Skeletal muscle cell (primary cell): ENCODE measurements around a stretch of chr3.

DNA sequence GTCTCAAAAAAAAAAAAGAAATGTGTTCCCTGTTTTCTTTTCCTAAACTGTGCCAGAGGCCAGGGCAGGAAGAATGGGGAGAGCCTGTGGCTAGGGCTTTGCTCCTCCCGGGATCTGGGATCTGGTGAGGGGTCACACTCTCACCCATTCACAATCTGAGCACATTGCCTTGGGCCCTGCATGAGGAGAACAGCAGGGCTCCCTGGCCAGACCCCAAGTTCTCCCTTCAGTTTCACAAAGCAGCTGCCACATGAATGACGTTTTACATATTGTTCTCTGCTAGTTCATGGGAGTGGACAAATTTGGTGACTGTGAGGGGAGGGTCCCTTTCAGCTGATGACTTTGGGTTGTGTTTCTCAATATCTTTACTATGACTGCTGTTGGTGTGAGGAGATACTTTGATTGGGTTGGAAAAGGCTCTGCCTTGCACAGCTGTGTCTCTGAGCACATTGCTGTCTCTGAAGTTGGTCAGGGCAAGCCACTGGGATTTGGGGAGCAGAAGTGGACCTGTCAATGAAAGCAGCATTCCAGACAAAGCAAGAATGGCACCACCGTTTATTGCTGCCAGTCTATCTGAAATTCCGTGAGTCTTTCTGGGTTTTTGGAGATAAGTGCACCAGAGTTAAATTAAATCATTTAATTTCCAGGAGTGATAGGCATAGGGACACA, 10.5 kb downstream of the TIMP4 start:
- RRBS = no CpG with 5 or more reads among the region's 4 CpGs

- RRBS = no CpG with 5 or more reads among the region's 3 CpGs
These were observed 25.5 kb upstream of the TIMP4 start for GRCh38 chr3:12184176-12184693.

GRCh38 chr3:12187311-12188399, 28.9 kb upstream of the TIMP4 start:
- RRBS = 41% methylated on average over 4 of the region's 10 CpGs

DNA sequence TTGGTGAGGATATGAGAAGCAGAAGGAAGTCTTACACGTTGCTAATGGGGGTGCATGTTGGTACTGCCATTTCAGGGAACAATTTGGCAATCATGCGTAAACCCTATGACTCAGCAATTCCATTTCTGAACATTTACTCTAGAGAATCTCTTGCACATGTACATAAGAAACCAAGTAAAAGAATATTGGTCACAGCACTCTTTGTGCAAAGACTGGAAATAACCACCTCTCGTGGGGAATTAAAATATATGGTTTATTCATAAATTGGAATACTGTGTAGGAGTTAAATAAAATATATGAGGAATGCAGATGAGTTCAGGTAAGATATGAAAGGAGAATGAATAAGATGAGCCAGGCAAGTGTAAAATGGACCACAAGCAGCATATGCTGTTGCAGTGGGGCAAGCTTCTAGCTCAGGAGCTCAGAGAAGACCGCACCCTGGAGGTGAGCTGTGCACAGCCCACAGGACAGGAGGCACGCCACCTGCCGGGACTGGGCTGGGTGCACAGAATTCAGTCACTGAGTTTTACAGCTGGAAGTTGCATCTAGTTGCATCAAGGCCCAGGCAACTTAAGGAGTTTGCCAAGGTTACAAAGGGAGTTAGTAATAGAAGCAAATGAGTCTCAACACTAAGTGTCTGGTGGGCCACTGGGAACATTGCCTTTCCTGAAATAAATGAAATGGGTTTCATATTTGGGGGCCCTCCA, 35.8 kb upstream of the TIMP4 start:
- RRBS = no CpG with 5 or more reads among the region's 6 CpGs

- RRBS = no CpG with 5 or more reads among the region's 18 CpGs
These were observed 19.0 kb downstream of the TSEN2 start for GRCh38 chr3:12503083-12503857.

DNA sequence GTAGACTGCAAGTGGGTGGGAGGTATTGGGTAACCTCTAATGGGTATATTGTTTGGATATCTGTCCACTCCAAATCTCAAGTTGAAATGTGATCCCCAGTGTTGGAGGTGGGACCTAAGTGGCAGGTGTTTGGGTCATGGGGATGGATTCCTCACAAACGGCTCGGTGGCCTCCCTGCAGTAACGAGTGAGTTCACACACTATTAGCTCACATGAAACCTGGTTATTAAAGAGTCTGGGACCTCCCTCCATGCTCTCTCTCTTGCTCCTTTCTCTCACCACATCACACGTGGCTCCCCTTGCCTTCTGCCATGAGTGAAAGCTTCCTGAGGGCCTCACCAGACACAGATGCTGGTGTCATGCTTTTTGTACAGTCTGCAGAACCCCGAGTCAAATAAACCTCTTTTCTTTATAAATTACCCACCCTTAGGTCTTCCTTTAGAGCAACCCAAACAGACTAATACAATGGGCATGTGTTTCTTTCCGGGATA, 31.9 kb downstream of the MKRN2 start:
- RRBS = no CpG with 5 or more reads among the region's 6 CpGs

GRCh38 chr3:12629549-12630077, 34.3 kb downstream of the RAF1 start:
- RRBS = no CpG with 5 or more reads among the region's 6 CpGs

DNA sequence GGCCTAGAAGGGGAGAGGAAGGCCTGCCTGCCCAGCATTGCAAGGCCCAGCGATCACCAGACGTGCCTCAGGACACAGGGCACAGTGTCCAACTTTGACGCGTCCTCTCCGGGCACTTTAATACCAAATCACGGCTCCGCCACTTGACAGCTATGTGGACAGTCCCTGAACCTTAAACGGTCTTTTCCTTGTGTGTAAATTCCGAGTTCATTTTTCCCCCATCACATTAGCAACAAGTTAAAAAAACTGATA, 418 bp upstream of the RAF1 start:
- RRBS = no CpG with 5 or more reads among the region's 9 CpGs

- RRBS = no CpG with 5 or more reads among the region's 3 CpGs
These were observed 1.0 kb downstream of the TMEM40 start for GRCh38 chr3:12757985-12758512.

DNA sequence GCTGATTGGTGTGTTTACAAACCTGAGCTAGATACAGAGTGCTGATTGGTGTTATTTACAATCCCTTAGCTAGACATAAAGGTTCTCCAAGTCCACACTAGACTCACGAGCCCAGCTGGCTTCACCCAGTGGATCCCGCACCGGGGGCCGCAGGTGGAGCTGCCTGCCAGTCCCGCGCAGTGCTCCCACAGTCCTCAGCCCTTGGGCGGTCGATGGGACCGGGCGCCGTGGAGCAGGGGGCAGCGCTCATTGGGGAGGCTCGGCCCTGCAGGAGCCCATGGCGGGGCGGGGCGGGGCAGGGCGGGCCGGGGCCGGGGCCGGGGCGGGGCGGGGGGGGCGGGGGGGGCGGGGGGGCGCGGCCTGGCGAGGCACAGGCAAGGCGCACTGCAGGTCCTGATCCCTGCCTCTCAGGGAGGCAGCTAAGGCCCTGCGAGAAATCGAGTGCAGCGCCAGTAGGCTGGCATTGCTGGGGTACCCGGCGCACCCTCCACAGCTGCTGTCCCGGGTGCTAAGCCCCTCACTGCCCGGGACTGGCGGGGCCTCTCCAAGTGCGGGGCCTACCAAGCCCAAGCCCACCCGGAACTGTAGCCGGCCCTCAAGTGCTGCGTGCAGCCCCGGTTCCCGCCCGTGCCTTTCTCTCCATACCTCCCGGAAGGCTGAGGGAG, 9.7 kb upstream of the TMEM40 start:
- RRBS = 32% methylated on average over 8 of the region's 44 CpGs

DNA sequence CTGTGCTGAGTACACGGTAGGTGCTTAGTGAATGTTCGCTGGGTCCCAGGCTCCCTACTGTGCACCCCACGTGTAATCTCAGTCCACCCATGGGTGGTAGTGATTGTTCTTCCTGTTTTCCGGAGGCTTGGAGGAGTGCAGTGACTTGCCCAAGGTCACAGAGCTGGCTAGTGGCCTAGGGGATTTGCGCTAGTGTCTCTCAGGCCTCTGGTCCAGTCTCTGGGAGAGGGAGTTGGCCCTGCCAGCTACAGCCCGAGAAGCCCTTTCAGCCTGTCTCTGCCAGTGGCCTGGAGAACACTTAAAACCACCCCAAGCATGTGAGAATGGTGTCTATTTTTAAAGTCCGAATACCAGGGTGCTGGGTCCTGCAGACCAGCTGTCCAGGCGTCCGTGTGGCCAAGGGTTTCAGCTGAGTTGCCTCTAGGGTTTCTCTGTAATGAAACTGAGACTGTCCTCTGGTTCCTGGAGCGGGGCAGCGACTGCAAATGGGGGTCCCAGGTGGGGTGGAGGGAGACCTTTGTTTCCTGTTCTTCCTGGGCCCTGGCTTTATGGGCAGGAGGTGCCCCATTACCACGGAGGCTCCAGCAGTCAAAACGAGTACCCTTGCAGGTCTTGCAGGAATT, 2.1 kb downstream of the CAND2 start:
- RRBS = no CpG with 5 or more reads among the region's 13 CpGs

DNA sequence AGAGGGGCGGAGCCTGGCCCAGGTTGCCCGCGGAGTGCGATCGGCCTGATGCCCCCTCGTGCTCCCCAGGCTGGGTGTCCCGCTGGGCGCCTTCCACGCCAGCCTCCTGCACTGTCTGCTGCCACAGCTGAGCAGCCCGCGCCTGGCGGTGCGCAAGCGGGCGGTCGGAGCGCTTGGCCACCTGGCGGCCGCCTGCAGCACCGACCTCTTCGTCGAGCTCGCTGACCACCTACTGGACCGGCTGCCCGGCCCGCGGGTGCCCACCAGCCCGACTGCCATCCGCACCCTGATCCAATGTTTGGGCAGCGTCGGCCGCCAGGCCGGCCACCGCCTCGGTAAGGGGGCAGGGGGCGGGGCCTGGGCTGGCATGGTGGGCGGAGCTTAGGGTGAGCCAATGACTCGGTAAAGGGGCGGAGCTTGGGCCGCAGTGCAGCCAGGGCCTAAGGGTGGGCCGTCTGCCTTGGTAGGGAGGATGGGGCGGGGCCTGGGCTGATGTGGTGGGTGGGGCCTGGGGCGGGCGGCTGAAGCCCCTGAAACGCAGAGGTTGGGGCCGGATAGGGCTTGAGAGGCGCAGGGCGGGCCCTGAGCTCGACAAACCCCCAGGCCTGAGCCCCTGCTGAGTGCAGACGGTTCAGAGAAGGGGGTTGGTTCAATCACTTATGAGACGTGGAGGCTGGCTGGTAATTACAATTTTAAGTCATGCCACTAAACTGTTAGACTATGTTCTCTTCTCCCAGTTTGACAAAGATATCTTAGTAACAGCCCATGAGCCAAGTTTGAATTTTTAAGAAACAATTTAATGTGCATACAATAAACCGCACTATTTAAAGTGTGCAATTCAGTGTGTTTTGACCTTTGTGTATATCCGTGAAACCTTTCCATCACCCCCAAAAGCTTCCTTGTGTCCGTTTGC, 13.8 kb downstream of the CAND2 start:
- RRBS = under 1% methylated on average over 9 of the region's 54 CpGs

DNA sequence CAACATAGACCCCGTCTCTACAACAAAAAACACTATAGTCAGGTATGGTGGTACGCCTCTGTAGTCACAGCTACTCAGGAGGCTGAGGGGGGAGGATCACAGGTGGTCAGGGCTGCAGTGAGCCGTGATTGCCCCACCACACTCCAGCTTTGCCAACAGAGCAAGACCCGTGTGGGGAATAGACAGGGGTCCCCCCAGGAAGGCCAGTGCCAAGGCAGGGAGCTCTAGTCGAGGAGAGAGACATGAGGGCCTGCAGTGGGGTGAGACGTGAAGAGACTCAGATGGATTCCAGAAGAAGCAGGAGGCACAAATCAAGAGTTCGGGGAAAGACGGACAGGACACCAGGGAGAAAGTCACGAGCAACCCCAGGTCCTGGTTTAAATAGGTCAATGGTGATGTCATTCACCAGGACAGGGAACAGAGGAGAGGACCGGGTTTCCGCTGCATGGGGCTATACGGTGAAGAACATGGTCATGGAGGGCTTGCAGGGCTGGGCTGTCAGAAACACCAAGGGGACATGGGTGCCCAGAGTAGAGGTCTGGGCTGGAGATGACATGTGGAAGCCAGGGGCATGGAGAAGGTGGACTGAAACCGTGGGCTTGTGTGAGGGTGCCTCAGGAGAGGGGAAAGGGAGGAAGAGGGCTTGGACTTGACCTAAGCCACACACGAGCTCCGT, 53.9 kb upstream of the RPL32 start:
- RRBS = no CpG with 5 or more reads among the region's 15 CpGs

GRCh38 chr3:12913095-12913310, 71.6 kb upstream of the RPL32 start:
- RRBS = no CpG with 5 or more reads among the region's 3 CpGs

DNA sequence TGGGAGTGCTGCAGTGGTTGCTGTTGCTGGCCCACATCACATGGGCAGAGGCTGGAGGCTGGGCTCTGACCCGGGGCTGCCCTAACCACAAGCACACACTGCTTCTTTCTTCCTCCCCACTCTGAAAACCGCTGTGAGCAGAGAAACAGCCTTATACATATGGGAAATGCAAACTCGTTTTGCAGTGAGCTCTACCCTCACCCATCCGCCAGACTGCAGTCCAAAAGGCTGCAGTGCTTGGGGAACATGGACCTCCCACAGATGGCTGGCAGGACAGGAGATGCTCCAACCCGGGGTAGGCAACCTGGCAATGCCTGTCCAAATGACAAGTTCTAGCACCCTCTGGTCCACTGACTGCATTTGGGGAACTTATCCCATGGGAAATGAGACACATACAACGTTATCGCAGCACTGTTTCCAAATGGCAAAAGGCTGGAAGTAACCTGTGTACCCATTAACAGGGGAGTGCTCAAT, 75.0 kb upstream of the RPL32 start:
- RRBS = no CpG with 5 or more reads among the region's 7 CpGs

DNA sequence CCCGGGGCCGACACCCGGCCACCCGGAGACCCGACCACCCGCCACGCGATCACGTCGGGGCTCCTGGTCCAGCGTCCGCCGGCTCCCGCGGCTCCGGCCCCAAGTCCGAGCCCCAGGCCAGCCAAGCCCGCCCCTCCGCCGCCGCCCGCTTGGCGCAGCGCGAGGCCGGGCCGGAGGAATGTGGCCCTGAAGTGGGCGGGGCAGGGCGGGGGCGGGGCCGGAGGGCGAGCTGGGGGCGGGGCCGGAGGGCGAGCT, 105.8 kb downstream of the IQSEC1 start:
- RRBS = 1% methylated on average over 26 of the region's 35 CpGs

DNA sequence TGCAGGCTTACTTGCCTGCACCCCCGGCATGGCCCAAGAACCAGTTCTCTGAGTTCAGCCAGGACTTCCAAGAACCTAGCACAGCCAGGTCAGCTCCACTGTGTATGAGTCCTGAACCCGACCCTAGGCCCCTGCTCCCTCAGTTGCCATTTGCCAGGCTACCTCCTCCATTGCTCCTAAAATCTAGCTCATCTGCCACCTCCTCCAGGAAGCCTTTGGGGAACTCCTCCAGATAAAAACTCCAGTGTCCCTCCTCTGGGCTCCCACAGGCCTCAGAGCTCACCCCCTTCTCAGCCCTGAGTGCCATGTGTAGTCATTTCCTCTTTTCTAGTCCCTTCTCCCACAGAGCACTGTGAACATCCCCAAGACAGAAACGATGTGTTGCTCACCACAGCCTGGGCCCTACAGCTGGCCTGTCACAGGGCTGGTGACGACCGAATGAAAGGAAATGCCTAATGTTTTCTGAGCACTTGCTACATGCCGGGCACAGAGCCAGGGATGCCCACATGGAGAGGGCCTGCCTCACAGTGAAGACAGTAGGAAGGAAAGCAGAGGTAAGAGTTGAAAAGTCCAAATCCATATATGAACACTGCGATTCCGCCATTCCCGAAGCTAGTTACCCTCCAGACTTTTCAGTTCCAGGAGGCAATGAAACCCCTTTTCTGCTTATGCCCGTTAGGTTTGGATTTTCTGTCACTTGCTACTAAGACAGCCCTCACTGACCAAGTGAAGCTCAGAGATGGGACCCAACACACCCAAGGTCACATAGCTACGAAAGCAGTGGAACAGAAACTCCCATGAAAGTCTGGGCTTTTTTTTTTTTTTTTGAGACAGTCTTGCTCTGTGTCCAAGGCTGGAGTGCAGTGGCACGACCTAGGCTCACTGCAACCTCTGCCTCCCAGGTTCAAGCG, 60.8 kb downstream of the IQSEC1 start:
- RRBS = no CpG with 5 or more reads among the region's 13 CpGs

- RRBS = 61% methylated on average over 3 of the region's 19 CpGs
These were observed 57.9 kb downstream of the IQSEC1 start for GRCh38 chr3:13015151-13015837.

DNA sequence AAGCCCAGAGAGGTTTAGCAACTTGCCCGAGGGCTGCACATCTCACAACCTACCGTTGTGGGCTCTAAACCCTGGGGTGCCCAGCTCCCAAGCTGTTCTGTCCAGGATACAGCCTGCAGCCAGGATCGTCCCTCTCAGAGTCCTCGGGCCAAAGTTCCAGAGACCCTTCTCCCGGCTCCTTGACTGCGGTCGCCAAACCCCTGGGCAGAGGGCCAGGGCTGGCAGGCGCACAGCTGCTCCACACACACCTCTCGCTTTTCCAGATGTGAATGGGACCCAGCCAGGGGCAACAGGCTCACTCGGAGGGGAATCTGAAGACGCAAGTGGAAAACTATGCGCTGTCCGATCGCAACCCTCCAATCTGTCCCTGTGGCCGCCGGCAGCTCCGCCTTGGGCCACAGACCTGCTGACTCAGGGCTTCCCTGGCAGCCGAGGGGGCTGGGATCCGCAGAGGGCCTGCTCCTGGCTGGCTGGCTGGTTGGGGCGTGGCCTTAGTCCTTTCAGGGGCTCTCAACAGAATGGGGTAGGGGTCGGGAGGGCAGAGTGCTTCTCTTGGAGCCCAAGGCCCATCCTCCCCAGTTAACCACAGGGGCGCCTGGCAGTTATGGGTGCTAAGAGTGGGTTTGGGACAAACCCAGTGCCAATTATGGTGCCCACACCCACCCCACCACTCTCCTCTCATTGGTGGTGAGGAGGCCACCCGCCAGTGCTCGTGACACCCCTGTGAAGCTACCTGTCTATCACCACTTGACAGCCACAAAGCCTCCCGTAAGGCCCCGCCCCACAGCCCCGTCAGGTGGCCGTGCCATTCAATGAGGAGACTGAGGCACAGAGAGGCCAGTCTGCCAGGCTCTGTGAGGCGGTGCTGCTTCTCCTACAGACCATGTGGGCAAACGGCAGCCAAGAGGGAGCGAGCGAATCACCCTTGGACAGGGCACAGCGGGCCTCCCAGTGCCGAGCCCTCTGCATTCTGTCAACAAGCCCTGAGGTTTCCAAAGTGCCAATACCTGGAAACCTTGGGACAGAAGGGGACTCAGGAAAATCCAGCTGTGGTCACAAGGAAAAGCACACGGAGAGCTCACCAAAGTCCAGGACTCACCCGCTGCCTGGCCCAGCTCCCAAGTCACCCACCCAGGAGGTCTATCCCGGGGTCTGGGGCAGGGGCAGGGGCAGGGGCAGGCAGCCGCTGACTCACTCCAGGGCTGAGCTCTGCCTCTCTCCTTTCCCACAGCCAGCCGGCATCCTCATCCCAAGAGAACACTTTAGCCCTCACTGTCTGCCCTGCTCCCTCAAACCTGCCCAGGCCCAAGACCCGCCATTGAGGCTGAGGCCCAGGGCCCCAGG, 53.7 kb downstream of the IQSEC1 start:
- RRBS = 11% methylated on average over 1 of the region's 40 CpGs

DNA sequence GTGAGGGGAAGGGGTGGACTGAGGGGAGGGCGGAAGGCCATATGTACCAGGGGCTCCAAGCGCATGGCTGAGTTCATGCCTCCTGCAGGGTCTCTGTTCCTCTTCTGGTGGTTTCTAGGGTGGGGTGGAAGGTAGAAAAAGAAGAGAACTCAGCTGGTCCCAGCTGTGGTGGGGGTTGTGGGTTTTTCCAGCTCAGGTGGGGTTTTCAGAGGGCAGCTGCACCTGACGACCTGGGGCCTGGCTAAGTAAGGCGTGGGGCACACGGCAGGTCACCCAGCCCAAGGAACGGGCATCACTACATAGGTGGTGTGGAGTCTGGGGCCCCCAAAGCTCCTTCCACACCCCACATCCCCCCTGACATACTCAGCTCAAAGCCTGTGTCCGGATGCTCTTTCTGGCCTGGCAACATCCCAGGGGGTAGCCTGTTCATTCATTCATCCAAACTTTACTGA, 10.8 kb upstream of the IQSEC1 start:
- RRBS = no CpG with 5 or more reads among the region's 7 CpGs